REH cell (cell line): ENCODE data around the gene SLC6A5.

- PRO-cap, result no peak
Measured at GRCh38 chr11:18843787-18844013, 52.1 kb upstream of the PTPN5 start.

- PRO-cap, result no peak
Measured at GRCh38 chr11:19072311-19072914, 11.9 kb upstream of the MRGPRX2 start.

DNA sequence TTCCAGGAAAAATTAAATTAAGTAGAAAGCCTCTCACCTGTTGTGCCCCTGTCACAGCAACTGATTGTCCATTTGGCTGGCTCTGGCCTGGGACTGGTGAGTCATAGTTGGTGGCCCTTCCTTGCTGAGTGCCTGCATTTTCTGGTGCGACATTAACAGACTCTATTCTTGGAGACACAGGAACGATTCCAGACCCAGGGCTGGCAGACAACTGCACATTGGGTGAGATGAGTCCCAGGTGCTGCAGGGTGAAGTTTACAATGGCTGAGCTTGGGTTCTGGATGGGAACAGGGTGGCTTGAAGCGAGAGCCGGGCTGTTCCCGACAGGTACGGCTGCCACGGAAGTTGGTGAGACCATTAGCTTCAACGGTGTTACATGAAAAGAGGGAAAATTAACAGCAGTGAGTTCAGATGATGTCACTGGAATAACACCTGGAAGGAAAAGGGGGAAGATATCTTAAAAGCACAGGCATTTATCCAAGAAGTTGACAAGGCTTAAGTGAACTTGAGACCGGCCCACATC, 15.5 kb downstream of the E2F8 start:
- PRO-cap, result no peak

GRCh38 chr11:19370433-19370909, 129.7 kb upstream of the E2F8 start:
- PRO-cap, result no peak

DNA sequence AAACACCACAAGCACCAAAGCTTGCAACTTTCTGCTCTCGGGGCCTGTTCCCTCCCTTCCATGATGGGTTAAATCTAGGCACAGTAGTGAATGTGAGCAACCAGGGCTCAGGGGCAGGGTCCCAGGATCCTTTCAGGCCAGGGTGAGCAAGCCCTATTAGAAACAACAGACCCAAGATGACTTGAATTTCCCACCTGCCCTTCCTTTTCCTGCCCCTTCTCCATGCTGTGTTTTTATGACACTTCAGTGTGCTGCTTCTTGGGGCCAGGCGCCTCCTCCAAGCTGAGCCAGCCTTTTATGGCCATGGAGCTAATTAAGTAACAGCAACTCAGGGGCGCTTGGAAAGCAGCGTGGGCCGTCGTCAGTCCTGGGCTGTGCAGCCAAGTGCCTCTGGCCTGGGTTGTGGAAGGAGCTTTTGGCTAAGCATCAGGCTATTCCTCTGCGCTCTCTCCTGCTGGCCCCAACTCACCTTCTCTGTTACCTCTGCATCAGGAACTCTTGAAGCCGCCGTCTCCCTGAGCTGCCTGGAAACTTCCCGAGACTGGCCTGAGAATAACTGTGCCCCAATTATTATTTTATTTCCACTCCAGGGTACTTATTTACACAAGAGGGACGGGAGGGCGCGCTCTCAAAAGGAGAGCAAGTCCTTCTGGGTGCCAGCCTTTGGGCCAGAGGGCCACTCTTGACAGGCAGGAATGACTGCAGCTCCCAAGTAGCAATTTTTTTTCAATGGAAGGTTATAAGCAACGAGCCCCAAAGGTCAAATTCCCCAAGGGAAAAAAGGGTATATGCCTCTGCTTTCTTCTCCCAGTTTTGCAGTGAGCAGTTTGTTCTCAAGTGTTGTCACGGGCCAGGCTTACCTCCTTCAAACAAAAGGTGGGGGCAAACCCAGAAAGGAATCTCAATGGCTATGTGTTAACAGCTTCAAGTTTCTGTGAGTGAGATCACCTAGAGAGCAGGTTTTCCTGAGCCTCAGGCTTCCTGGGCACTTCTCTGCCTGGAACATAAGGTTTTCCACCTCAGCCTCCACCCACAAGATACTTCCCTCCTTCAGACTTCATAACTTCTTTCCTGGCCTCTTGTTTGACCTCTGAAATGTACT, 38.6 kb upstream of the NAV2 start:
- PRO-cap, result no peak

GRCh38 chr11:19715377-19715904, 2.8 kb downstream of the NAV2 start:
- PRO-cap, result no peak

DNA sequence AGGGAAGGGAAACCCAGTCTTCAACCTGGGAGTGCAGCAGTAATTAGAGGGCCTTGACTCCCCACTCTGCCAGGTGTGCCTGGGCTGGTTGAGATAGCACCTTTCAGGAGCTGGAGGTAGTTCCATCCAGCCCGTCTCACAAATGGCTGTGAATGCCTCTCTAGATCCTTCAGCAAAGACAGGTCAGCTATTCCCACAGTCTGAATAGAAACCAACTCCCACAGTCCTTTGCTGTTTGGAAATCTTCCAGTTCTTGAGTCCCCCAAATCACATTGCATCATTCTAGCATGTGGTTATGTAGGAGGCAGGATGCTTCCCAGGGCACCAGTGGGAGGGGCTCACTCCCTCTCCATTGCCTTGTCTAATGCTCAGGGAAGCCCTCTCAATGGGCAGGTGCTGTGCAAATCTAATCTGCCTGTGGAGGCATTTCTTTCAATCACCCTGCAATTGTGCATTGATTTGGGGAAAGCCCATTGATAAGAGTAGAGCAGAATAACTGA, 14.6 kb downstream of the NAV2 start:
- PRO-cap, result no peak

DNA sequence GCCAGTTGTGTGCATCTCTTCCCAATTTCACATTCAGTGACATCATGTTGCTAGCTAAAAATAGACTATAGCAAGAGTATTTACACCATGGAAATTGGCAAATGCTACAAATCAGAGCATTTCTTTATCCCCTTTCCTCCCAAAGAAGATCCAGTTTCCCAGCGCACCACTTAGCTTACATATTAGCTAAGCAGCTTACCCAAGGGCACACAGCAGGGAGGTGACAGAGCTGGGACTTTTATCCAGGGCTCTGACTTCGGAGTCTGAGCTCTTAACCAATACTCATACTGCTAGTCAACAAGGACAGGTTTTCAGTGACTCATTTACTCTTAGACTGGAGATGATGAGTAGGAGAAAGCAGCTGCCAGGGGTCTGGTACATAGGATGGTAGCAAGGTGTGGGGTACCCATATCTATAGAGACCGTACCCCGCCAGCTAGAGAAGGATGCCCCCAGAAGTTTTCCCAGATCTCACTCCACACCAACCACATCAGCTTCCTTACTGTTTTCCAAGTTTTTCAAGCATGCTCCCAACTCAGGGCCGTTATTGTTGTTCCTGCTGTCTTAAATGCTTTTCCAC, 38.5 kb downstream of the NAV2 start:
- PRO-cap, result no peak

DNA sequence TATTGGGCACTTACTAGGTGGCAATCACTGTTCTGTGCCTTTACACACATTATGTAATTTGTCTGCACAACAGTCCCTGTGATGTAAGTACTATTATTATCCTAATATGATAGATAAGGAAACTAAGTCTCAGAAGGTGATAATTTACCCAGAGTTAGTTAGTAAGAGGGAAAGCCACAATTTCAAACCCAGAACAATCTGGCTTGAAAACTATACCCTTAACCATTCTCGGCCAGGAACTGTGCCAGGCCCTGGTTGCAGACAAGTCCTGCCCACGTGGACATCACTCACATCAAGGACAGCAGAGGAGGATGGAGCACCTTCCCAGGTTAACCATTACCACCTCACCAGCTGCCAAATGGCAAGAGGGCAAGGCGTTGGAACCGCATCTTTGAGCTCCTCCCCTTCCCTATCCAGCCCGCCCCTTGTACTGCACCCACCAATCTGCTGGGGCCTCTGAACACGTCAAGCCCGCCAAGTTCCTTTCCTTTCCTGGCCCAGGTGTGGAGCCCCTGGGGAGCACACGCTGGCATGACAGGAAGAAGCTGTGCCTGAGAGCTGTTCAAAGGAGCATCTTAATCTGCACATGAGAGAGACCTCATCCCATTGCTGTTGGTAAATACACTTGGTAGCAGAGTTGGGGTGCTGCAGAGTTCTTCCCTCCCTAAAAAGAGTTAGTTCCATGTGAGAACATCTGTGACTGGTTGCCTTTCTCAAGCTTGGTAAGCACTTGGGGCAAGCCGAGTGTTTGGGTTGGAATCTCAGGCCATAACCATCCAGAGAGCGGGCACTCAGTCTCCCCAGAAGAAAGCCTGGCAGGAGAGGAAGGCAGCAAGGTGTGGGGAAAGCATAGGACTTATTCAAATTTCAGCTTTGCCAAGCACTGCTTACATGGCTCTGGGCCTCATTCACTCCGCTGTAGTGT, 78.6 kb downstream of the NAV2 start:
- PRO-cap, result no peak

DNA sequence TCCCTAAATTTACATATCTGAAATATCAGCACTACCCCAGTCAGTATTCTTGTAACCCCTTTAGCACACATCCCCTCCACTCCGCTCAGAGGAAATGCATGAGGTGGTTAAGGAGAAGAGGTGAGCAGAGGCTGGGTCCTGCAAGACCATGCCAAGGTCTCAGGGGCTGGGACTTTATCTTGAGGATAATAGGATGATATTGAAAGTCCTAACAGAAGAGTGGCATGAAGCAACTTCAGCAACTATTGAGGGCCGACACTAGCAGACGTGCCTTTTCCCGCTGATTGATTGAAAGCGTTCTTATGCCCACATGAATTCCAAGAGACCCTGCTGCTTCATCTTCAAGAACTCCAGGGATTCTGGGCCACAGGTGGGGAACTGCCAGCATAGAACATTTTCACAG, 86.3 kb downstream of the NAV2 start:
- PRO-cap, result no peak

DNA sequence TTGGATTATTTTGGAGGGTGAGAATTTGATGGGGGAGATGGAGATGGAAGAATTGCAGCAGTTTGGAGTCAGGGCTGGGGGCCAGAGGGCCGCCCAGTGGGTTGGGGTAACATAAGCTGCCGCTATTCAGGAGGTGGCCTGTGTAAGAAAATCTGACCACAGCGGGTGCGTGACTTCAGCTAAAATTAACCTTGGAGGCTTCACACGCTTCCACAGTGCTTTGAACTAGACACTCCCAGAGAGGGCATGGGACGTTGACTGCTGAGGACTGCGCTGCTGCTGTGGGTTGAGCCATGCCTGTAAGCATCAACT, 100.8 kb downstream of the NAV2 start:
- PRO-cap, result no peak

DNA sequence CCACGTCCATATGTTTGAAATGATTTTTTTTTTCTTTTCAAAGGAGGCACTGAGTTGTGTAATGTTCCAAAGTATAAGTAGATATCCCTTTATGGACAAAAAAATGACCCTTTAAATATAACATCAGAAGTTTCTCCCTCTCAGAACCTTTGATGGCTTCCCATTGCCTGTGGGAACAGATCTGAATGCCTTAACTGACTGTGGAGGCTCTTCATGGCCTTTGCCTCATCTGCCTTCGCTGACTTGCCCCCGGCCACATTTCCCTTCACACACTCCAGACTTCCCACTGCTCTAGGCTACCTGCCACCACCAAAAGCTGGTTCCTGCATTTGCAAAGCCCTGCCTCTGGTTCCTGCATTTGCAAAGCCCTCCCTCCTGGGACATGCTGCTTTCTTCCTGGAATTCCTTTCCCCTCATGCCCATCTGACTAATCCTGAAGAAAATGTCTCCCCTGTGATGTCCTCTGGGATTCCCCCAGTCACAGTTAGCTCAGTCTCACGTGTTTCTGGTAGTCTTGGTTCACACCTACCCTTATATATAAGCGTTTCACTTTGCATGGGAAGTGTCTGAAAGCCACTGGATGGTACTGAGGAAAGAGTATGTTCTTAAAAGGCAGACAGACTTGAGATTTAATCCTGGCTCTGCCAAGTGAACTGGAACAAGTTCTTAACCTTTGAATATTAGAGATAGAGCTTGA, 207.0 kb downstream of the DBX1 start:
- PRO-cap, result no peak

DNA sequence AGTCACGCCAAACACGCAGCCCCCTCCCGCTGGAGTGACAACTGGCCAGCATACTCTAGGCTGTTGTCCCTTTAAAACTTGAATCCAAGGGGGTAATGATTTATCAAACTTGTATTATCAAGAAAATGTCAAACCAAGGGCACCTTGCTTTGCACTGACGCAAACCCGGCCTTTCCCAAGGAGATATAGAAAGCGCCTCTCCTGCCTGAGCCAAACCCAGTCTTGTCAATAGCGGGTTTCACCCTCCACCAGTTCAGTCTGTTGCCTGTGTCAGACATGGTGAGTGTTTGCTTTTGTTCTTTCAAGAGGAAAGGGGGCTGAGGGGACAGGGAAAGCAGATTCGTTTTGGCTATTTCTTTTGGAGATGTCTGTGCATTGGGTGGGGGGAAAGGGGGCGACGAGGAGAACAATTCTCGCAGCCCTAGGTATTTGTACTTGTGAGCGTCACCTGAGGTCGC, at the start of gene SLC6A5:
Gene SLC6A5, plus strand, starts transcription at position 212 of the 458 bp plus-strand sequence.
- PRO-cap, result no peak

DNA sequence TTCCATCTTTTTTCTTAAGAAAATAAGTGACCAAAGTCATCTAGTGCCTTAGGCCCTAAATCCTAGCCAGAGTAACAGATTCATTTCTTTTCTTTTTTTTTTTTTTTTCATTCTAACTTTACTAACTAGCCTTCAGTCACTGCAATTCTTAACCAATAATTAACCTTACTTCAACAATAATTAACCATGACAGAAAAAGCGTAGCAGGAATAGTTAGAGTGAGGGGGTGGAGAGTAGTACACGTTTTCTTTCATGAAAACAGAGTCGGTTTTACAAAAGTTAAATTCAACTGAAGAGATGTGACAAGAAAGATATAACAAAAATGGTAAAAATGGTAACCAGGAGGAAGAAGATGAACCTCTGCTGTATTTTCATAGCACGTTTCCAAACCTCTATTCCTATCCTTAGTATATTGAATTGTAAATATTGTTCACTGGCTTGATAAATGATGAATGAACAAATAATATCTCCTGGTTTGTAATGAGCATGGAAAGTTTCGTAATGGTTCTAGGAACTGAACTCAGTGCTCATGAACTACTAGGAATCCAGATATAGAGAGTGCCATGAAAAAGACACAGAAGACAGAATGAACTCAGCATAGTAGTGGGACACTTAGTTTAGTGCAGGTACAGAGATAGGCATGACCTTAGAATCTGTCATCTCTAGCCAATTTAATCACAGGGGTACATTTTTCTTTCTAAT, 116.5 kb upstream of the ANO5 start:
- PRO-cap, result no peak

GRCh38 chr11:22491883-22492399, 133.7 kb downstream of the FANCF start:
- PRO-cap, result no peak

DNA sequence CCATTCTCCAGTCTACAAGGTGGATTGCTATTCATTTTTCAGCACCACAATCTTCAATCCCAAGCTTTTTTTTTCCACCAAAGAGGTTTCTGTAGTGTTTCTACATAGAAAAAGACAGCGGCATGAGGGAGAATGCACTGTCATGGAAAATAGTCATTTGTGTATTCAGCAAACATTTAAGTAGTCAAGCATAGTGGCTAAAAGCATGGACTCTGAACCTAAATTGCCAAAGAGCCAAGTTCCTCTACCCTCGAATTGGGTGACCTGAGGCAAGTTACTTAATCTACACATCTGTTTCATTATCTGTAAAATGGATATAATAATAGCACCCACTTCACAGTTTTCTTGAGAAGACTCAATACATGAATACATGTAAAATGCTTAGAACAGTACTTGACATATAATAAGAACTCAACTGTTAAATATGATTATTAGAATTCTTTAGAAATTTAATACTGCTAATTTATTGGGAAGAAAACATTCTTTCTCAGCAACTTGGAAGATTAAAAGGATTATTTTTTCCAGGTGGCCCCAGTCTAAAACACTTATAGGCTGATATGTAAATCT, 14.3 kb downstream of the GAS2 start:
- PRO-cap, result no peak

- PRO-cap, result no peak
Measured at GRCh38 chr11:22785268-22785467, 44.4 kb downstream of the SVIP start.

GRCh38 chr11:24864661-24864907, 367.7 kb downstream of the LUZP2 start:
- PRO-cap, result no peak

DNA sequence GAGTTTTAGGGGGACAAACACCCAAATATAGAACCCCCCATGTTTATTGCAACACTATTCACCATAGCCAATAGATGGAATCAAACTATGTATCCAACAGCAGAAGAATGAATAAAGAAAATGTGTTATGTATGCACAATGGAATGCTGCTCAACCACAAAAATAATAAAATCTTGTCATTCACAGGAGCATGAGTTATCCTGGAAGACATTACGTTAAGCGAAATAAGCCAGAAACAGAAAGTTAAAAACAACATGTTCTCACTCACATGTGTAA, 908.2 kb upstream of the ANO3 start:
- PRO-cap, result no peak

- PRO-cap, result no peak
Measured at GRCh38 chr11:26848871-26849457, 127.1 kb upstream of the SLC5A12 start.